RPMI7951 (cell line): ENCODE results near the genes SLC39A5, COQ10A and NAB2.

- RAMPAGE, long total RNA = no peak
Observed at GRCh38 chr12:56081146-56081501, 1.2 kb downstream of the ERBB3 start.

GRCh38 chr12:56110506-56111428 is 5.7 kb upstream of the RPL41 start:
- RAMPAGE, long total RNA = no peak

DNA sequence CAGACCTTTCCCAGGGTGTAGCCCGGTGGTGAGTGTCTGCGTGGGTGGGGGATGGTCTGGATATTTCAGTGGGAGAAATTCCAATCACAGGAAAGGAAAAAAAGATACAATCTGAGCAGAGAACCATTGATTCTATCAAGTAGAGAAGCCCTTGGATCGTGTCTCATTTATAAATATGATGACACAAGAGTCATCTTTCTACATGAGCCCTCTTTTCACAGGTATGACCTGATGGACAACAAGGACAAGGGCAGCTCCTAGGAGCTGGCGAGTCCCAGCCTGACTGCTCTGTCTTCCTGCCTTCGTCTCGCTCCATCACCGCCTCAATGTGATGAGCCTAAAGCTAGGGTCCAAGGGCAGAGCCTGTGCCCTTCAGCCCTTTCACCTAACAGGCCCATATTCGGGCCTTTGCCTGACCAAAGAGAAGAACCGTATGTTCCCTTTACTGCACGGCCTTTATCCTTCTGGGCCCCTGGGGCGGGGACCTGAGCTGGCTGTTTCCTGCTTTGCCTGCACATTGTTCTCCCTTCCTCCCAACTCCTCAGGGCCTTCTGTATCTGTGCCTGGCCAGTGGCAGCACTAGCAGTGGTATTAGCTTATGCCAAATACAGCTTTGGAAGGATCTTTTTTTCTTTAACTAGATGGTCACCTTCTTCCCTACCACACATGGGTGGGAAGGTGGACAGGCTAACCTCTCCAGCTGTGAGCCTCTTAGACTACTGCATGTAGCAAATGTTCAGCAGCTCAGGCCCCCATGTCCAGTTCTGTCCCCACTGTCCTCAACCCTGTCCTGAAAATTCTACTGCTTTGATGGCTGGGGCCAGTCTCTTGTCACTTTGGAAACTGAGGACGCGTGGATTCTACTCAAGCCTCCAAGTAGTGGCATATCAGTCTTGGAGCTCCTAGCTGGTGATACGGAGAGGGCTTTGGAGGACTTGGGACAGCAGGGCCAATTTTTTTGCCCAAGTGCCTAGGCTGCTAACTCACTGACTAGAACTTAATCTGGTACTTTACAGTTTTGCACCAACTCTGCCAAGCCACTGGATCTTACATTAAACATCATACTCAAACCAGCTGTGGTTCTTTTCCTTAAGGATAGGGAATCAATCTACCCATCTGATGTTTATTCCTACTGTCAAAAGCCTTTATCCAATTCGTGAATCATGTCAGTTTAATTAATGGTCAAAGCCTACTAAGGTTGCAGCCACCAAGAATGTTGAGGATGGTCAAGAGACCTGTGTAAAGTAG is 8.4 kb upstream of the MYL6B start:
- RAMPAGE, long total RNA = no peak

DNA sequence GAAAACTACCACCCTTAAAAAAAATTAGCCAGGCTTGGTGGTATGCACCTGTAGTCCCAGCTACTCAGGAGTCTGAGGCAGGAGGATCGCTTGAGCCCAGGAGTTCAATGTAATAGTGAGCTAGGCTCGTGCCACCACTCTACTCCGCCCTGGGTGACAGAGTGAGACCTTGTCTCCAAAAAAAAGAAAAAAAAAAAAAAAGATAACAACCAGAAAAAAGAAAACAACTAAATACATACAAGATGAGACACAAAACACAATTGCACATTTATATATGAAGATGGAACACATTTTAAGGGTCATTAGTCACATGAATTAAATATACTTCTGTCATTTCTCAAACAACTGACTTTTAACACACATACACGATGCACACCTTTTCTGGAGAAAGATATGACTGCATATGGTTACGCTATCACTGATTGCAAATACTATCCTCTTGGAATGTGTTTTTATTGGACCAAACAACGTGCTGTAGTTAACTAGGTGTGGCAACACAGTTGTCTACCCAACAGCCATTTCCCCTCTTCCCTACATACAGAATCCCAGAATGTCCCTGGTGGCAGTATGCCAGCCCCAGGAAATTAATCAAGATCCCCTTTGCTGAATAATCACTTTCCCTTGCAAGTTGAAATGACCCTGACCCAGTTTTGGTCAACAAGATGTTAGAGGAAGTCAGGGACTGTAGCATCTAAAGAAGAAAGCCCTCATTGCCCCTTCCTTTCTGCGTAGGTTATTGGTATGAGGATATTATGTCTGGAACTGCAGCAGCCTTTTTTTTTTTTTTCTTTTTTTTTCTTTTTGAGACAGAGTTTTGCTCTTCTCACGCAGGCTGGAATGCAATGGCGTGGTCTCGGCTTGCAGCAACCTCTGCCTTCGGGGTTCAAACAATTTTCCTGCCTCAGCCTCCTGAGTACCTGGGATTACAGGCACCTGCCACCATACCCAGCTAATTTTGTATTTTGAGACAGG is 5.7 kb upstream of the MYL6B start:
- RAMPAGE, long total RNA = no peak

GRCh38 chr12:56153230-56154108 is 1.1 kb downstream of the MYL6B start:
- RAMPAGE, long total RNA = no peak

- RAMPAGE, long total RNA = no peak
Observed at GRCh38 chr12:56157115-56157607, 998 bp upstream of the MYL6 start.

DNA sequence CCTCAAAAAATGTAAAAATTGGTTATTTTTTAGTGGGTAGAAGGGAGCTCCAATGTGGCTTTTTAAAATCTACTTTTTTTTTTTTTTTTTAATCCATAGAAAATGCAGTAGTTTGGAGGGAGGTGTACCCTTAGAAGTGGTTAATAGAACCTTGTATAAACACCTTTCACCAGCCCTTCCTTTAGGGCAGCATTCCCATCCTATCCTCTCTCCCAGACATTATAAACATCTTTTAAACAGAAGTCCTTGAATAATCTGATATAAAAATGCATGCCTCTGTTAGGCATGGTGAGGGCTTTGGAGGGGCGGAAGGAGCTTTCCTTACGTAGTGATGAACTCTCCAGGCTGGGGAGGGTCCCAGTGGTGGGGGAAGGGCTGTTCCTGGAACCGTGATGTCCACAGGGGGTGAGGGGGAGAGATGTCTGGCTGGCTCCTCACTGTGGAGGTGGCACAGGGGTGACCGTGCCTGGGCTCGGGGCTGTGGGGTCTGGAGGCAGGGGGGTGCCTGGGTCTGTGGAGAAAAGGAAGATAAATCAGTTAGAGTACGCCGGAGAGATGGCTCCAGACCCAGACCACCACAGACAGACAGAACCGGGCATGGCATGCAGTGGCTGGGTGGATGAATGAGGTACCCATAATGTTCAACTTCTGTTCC is 5.2 kb downstream of the MYL6 start:
- RAMPAGE, long total RNA = no peak

DNA sequence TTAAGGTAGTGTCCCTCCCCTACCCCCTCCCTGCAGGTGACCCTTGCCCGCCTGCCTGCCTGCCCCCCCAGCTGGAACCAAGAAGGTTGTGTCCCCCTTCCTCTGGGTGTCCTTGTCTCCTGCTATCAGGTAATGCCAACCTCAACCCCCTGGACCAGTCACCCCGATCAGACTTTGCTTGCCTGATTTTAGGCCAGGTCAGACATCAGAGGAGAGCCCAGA is at the start of gene SLC39A5:
Gene SLC39A5 (plus strand): TSS at position 58 of the 222 bp plus-strand sequence.
- RAMPAGE, long total RNA = no peak

- RAMPAGE, long total RNA = no peak
Observed at GRCh38 chr12:56266583-56267380, at the start of gene COQ10A. Gene COQ10A, plus strand, starts transcription at chr12:56266942.

DNA sequence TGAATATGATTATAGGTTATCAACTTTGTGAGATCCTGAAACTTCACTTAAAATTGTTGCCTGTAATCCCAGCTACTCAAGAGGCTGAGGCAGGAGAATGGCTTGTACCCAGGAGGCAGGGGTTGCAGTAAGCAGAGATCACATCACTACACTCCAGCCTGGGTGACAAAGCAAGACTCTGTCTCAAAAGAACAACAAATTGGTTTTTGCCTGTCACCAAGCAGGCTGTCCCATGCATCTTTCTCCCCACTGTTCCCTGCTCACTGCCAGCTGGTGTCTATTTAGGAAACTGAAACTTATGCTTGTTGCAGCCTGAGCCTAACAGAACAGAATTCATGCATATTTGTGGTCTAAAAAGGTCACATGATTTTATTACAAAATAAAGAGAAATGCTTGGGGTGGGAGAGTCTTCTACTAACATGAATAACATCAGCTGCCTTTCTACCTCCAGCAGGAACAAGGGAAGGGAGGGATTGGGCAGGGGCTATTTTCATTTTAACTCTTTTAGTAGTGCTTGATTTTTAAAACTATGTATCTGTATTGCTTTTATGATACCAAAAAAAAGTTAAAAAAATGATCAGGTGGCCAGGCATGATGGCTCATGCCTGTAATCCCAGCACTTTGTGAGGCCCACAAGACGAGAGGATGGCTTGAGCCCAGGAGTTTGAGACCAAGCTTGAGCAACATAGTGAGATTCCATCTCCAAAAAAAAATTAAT is 1.0 kb downstream of the STAT2 start:
- RAMPAGE, long total RNA = no peak

DNA sequence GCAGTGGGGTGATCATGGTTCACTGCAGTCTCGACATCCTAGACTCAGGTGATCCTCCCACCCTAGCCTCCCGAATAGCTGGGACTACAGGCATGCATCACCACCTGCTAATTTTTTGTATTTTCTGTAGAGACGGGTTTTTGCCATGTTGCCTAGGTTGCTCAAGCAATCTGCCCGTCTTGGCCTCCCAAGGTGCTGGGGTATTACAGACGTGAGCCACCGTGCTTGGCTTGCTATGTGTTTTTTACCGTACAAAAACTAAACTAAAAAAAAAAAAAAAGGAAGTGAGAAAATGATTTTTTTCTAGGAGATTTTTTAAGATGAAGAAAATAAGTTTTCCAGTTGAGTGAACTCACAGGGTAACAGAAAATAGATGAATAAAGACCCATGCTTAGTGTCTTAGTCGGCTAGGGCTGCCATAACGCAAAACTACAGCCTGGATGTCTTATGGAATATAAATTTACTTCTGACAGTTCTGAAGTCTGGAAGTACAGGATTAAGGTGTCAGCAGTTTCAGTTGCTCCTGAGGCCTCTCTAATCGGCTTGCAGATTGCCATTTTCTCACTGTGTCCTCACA is 13.2 kb upstream of the APOF start:
- RAMPAGE, long total RNA = no peak

DNA sequence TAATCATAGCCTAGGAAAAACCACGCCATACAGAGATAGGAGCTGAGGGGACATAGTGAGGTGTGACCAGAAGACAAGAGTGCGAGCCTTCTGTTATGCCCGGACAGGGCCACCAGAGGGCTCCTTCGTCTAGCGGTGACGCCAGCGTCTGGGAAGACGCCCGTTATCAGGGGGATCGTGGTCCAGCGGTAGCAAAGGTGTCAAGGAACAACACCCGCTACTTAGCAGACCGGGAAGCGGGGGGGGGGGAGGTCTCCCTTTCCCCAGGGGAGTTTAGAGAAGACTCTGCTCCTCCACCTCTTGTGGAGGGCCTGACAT is 8.8 kb upstream of the GLS2 start:
- RAMPAGE, long total RNA = no peak

DNA sequence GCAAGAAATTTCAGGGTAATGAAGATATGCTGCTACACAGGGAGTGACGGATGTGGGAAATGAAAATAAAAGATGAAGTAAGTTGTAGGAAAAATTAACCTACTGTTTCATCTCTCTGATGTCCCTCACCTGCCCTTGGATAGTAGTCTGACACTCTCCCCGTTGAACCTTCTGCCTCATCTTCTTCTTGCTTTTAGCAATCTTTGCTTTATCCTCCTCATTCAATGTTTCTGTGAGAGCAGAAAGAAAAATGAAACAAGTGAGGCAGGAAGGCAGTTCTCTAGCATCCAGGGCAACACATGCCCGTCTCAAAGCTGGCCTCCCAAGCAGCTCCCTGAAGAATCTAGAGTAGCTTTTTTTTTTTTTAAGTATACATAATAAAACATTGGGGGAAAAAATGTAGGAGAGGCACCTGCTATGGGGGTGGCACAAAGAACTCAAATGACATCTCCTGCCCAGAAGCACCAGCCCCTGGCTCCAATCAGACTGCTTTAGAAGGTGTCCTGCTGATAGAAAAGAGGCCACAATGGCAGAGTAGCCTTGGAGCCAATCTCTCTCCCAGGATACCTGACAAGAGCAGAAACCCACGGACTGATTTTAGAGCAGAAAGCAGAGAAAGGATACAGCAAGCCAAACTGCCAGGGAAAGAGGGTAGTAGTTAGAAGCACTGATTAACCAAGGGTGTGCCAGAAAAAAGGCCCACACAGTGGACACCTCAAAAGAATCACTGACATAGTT is 23.5 kb downstream of the BAZ2A start:
- RAMPAGE, long total RNA = no peak

DNA sequence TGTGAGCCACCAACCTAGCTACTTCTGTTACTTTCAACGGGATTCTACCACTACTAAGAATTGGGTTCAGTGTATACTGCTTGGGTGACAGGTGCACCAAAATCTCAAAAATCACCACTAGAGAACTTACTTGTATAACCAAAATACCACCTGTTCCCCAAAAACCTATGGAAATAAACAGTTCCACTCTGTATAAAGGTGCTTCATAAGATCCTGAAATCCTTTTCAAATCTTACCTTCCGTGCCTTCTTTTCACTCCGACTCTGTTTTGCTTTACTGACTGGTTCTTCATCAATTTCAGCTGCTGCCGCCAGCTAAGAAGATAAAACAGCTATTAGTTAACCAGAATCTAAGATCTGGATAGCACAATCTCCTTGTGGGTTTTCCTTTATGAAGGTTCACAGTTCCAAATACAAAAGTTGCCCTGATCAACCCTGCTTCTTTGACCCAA is 10.9 kb downstream of the NACA start:
- RAMPAGE, long total RNA = no peak

GRCh38 chr12:56870659-56871050 is 63.6 kb downstream of the SDR9C7 start:
- RAMPAGE, long total RNA = no peak

DNA sequence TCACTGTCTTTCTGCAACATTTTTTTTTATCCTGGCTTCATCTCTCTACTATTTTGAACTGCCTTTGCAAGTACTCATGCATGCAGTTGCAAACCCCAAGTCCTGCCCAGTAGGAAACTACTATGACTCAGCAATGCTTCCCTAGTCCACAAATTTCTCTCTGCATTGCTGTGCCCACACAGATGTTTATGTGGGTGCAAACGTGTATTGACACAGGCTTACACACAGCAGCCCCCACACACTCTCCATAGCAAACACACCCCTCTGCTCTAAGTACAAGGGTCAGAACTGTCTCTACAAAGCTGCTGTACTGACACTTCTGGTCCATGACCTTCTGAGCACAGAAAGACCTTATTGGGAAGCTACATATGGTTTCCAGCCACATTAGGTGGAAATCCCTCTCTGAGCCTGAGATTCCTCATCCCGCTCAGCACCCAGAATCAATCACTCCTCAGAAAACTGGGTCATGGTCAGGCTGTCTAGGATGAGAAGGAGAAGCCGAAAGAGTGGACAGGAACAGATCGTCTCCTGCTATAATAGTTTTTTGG is 7.5 kb upstream of the SDR9C7 start:
- RAMPAGE, long total RNA = no peak

DNA sequence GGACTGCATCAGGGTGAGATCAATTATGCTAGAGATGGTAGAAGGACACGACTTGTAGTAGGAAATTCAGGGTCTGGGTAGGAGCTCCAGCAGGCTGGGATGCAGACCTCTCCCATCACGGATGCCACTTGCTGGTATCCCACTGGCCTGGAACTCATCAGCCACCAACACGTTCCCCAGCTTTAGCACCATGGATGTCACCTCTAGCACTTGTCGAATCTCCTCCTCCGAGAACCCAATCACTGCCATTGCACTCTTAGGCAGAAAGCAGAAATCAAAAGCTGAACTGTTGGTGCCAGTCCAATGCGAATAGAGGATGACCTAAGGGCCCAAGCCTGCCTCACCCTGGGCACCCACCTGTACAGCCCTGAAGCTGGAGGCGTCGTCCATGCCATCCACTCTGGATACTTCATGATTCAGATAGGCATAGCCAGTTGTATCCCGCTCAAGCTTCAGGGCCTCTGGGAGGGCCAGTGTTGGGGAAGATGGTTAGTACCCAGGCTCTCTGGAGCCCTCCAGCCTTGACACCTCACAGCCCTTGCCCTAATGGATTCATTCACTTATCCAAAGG is 6.1 kb downstream of the MYO1A start:
- RAMPAGE, long total RNA = no peak

DNA sequence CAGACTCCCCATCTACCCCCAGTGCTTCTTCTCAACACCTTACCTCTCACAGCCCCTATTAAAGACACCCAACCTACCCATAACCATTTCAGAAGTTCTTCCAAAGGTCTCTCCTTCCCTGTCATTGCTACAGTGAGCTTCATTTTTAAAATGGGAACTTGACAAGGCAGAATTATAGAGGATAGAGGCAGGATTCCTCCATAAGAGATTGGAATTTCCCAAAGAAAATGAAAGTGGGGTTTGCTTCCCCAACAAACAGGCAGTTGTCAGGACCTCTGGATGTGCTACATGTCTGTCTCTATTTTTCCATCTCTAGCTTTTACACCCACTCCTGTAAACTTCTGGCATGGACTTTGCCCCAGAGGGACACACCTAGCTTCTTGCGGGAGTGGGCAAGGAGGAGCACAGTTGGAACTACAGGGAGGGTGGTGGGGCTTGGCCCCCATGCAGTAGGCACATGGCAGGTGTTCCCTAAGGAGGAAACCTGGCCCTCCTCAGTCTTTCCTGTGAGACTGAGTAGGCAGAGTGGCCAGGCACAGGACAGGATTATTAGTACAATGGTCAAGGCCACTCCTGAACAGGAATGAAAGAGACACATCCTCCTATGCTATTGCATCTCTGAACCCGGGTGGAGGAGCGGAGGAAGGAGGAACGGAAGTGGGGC is 1.0 kb downstream of the MYO1A start:
- RAMPAGE, long total RNA = no peak

GRCh38 chr12:57087028-57087696 is 1.8 kb upstream of the NAB2 start:
- RAMPAGE, long total RNA = no peak

- RAMPAGE, long total RNA = no peak
Observed at GRCh38 chr12:57088949-57089613, at the start of gene NAB2. Gene NAB2, plus strand, starts transcription at chr12:57089114.